ENCODE measurements around a stretch of chr2.

DNA sequence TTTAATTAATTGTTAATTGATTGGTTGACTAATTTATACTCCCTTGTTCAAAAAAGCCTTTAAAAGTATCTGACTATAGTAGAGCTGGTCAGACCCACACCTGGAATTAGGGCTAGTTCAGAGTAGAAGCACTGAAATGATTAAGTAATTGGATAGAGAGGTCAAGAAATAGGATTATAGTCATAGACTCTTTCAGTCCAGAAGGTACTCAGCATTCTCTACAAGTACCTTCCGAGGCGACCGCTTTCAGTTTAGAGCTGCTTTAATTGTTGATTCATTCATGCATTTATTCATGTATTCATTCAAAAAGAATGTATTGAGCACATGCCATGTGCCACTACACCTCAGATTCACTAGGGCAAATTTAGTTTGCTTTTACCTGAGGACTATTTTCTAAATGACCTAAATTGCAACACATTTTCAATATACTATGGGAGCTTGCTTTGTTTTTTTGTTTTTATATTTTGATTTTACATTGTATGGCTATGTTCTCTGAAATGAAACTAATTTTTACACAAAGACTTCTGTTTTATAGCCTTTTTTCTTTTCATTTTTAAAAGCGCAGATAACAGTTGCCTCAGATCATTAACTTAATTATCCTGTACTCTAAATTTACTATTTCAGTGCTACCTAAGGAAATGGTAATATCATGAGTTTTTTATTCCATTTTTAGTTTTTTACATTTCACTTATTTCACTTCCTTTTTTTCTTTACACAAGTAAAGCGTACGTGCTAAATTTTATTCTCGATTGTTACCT is 48.8 kb downstream of the CRIM1 start:
- PRO-cap, 3 experiments, result no peak in any of the 3 experiments
- RAMPAGE, long total RNA, result no peak

DNA sequence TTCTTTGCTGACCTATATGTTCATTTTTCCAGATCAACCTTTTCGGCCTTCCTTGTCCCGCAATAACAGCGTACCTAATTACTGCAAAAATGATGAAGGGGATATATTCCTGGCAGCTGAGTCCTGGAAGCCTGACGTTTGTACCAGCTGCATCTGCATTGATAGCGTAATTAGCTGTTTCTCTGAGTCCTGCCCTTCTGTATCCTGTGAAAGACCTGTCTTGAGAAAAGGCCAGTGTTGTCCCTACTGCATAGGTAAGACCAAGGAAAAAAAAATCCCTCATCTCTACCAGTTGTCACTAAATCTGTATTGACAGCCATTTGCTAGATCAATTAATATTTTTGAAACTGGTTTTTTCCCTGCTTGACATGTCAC is 75.9 kb downstream of the FEZ2 start:
- PRO-cap, 3 experiments, result no peak in any of the 3 experiments
- RAMPAGE, long total RNA, result no peak

GRCh38 chr2:36541434-36542344 is 56.3 kb downstream of the FEZ2 start:
- PRO-cap, 3 experiments, result peak in 2 of 3 experiments; most common plus-strand start chr2:36542112 (in 2); most common minus-strand start chr2:36542044 (in 1)
- RAMPAGE, long total RNA, result no peak

DNA sequence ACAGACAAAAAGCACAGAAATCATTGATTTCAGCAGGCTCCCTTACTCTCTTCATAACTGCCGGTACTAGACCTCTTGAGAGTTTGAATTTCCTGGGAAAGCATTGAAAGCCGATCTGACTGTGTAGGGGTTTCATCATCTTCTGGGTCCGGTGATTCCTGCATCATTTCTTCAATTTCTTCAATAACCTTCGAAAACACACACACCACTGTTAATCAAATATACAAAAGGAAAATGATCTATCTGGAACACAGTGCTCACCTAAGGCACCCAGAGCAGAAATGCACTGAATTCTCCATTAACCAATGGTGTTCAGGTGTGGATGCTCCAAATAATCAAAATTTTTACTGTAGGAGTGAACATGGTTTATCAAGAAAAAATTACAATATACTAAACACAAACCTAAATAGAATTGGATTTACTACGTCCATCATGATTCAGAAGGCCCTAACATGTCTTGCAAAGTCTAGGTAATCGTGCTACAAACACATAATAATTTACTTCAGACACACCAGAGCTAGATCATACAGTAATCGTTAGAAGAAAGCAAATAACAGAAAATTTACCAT is 16.6 kb downstream of the FEZ2 start:
- PRO-cap, 3 experiments, result no peak in any of the 3 experiments
- RAMPAGE, long total RNA, result no peak

GRCh38 chr2:36699004-36699322 is 2.5 kb downstream of the VIT start:
- PRO-cap, 3 experiments, result no peak in any of the 3 experiments
- RAMPAGE, long total RNA, result no peak

DNA sequence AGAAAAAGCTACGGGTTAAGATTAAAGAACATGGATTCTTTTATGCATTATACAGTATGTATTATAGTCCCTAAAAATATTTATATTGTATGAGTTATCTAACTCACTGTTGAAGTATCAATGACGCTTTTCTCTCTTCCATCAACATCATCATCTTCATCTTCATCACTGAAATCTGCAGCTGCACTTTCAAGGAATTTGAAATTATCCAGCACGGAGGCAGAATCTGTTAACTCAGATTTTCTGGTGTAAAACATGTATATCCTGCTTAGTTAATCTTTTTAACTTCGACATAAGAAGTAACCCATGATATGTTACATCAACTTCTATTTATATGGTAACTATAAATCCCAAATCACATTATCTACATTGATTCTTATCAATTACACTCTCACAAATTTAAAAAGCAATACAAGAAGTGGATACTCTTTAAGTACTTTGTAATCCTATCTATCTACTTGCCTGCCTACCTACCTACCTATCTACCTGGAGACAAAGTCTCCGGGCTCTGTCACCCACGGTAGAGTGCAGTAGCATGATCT is 66.8 kb downstream of the STRN start:
- PRO-cap, 3 experiments, result no peak in any of the 3 experiments
- RAMPAGE, long total RNA, result no peak

GRCh38 chr2:36921204-36922018 is 44.9 kb downstream of the STRN start:
- PRO-cap, 3 experiments, result no peak in any of the 3 experiments
- RAMPAGE, long total RNA, result no peak

DNA sequence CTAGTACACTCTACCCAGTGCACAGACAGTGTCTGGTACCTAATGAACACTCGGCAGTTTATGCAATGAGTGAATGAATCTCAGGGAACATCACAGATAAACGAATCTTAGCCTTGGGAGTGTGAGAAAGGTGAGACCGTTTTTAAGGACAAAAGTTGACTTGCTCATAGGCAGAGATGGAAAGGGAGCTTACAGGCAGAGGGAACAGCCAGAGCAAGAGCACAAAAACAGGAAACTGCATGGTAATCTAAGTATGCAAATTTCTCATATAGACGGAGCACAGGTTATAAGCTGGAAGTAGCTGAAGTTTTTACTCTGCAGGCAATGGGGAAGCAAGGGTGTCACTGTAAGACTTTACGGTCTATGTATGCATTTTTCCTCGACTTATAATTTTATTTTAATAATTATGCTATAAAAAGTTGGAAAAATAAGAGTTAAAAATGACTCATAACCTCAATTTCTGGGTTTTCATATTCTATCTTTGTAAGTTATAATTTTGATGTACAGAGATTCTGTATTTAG is 44.8 kb upstream of the STRN start:
- PRO-cap, 3 experiments, result no peak in any of the 3 experiments
- RAMPAGE, long total RNA, result no peak

DNA sequence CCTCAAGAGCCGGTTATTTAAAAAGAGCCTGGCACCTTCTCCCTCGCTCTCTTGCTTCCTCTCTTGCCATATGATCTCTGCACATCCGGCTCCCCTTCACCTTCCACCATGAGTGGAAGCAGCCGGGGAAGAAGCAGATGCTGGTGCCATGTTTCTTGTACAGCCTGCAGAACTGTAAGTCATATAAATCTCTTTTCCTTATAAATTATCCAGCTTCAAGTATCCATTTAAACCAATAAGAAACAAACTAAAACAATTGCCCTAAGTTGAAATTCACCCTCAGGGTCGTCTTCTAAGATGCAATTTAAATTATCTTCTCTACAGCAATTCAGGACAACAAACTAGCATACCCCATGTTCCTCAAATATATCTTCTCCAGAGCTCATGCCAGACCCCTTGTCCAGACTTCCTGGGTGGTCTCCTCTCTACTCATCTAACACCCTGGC is 21.1 kb downstream of the GPATCH11 start:
- PRO-cap, 3 experiments, result no peak in any of the 3 experiments
- RAMPAGE, long total RNA, result no peak

DNA sequence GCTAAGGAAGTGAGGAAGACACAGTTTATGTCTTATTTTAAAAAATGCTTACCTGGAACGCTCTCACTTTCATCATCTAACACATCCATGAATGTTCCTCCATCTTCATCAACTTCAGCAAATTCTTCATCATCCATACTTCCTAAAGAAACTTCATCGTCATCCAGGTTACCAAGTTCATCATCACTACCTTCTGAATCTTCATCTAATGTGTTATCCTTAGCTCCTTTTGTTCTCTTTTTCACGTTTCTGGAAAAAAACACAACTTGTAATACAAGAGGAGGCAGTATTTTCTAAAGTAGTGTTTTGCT is 15.4 kb downstream of the CEBPZOS start:
- PRO-cap, 3 experiments, result no peak in any of the 3 experiments
- RAMPAGE, long total RNA, result no peak

- PRO-cap, 3 experiments, result no peak in any of the 3 experiments
- RAMPAGE, long total RNA, result no peak
Measured at GRCh38 chr2:37213646-37214127, 17.4 kb downstream of the CEBPZOS start.

DNA sequence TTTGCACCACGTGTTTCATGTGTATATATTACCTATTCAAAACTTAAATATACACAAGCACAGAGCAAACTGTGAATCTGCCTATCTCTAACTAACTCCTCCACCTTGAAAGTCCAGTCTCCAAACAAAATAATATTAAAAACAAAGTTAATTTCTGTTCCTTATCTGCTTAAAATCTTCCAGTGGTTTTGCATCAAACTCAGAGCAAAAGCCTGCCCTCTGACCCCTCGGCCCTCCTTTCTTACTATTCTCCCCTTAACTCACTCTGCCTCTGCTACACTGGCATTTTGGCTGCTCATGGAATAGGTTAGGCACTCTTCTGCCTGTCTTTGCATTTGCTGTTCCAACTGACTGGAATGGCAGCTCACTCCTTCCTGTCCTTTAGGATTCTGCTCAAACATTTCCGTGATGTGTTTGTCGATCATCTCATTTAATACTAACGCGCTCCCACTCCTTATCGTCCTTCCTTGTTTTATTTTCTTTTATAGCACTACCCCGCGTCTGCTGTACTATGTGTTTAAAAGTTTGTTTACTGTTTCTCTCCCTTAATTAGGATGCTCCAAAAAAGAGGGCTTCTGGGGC is 861 bp downstream of the CEBPZ start:
- PRO-cap, 3 experiments, result no peak in any of the 3 experiments
- RAMPAGE, long total RNA, result no peak

DNA sequence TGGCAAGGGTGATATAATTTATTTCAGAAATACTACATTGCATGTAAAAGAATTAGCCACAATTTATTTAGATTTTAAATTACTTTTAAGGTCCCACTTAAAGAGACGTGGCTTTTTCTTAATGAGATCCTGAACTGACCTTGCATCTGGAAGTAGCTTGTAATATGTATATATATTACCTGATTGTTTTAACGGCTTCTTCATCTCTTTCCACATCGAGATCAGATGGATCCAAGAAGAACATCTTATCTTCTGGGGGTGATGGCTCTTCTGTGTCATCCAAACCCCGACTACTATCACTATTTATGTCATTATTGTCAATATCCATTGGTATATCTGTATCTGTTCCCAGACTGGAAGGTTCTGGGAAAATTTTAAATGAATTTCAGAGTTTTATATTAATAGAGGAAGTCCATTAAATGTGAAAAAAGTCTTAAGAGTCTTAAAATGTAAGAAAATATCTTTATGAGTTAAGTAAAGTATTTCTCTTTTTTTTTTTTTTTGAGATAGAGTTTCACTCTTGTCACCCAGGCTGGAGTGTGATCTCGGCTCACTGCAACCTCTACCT is 45.0 kb downstream of the PRKD3 start:
- PRO-cap, 3 experiments, result no peak in any of the 3 experiments
- RAMPAGE, long total RNA, result no peak

GRCh38 chr2:37425351-37425914 is 81.0 kb downstream of the QPCT start:
- PRO-cap, 3 experiments, result no peak in any of the 3 experiments
- RAMPAGE, long total RNA, result no peak

DNA sequence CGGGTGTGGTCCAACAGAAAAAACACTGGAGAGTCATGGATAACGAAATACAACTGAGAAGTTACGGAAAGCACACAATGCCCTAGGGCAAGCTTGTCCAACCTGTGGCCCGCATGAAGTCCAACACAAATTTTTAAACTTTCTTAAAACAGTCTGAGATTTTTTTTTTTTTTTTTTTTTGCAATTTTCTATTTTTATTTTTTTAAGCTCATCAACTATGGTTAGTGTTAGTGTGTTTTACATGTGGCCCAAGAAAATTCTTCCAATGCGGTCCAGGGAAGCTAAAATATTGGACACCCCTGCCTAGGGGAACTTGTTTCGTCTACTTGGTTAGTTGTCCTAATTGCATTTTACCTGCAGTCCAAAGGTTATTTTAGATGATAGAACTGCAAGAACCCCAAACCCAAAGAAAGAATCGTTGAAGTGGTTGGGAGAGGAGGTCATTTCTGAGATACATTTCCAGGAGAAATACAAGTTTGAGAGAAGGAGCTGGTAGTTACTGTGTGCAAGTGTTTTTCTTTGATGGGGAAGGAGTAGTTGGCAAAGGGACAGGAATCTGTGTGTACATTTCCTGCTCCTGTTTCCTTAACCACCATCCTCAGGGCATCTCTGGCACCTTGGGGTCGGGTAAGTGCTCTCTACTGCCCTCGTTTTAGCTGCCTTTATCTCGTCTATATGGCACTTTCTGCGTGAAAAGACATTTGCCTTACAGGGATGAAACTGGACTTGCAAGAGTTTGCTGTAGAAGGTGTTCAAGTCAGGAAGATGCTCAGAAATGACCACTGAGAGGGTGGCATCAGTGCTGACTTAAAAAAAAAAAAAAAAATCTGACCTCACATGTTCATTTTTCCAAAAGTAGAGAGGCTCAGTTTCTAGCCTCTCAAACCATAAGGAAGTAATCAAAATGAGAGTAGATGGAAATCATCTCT is 27.4 kb downstream of the CDC42EP3 start:
- PRO-cap, 3 experiments, result no peak in any of the 3 experiments
- RAMPAGE, long total RNA, result no peak

DNA sequence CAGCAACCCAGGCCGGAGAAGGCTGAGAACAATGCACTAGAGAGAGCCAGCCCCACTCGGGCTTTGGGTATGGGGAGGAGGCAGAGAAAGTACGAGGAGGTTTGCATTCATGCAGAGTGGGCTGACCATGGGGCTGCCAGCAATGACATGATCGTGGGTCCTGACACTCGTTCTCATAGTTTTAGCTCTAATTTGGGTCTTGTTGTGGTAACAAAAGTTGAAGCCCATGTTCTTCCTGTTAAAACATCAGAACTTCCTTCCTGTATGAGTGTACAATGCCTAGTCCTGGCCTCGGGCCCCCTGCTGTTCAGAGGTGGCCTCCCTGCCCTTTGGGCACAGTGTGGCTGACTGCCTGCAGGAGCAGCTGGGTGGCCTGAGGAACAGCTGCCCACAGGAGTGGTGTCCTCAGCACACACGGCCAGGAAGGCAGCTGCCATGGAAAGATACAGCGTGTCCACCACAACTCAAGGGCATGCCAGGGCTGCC is 22.9 kb downstream of the CDC42EP3 start:
- PRO-cap, 3 experiments, result no peak in any of the 3 experiments
- RAMPAGE, long total RNA, result no peak

- PRO-cap, 3 experiments, result no peak in any of the 3 experiments
- RAMPAGE, long total RNA, result no peak
Measured at GRCh38 chr2:37851553-37852024, 73.5 kb upstream of the RMDN2 start.

GRCh38 chr2:37921797-37922492 is 3.1 kb upstream of the RMDN2 start:
- PRO-cap, 3 experiments, result no peak in any of the 3 experiments
- RAMPAGE, long total RNA, result no peak

GRCh38 chr2:38066472-38066788 is 9.5 kb downstream of the CYP1B1 start:
- PRO-cap, 3 experiments, result no peak in any of the 3 experiments
- RAMPAGE, long total RNA, result no peak

DNA sequence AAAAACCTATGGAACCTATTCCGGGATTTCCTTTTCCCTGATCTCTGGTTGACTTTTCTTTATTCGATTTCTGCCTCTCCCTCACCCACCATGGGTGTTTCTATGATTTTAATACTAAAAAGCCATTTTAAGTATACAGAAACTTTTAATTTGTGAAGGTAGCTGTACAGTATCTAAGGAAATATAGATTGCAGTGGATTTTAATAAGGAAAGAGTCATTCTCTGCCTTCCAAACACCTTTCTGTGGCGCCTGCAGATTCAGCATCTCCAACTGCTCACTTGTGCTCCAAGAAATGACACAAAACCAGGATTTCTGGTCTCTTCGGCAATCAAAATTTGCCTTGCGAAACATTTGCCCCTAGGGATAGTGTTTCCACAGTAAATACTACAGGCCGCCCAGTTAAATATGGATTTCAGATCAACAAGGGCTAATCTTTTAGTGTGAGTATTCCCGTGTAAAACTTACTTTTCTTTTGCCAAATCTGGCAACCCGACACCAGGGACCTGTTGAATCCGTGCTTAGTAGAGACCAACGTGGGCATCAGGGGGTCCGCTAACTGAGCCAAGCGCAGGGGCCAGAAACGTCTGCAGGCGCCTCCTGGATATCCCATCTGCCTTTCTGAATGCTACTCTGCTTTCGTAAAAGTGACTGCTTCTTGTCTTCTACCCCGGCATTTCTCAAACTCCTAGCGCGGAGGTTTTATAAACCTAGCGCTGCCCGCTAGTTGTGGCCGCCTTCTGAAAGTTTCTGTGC is 2.7 kb downstream of the CYP1B1 start:
- PRO-cap, 3 experiments, result no peak in any of the 3 experiments
- RAMPAGE, long total RNA, result no peak